Mammary microvascular endothelial cell (primary cell): Measurements from ENCODE around the gene ADTRP.

DNA sequence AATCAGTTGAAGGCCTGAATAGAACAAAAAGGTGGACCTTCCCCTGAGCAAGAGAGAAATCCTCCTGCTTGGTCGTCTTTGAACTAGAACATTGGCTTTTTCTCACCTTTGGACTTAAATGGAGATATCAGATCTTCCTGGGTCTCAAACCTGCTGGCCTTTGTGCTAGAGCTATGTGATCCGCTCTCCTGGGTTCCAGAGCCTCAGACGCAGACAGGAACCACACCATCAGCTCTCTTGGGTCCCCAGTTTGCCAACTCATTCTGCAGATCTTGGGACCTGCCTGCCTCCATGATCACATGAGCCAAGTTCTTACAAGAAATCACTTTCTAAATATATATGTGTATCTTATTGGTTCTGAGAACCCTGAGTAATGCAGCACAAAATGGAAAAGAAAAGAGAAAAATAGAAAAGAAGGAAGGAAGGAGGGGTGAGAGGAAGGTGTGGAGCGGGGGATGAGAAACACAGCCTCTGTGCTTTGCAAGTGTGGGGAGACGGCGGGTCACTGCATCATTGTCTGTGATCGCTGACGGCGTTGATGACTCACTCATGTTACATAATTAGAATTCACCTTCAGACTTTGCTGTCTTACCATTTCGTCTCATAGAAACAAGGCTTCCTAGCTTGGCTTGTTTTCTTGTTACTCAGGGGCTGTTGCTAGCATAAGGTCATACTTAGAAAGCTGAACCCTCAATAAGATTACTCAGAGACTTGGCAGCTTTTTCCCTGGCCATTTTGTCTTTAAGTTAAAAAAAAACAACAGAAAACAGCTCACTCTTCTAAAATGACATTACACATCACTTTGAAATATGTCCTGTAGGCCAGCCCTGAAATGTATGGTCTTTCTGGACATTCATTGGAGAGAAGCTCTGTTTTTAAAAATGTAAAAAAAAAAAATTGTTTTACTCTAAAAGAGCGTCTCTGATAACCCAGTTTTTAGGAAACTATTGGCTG, 85.7 kb upstream of the NEDD9 start:
- RAMPAGE, long total RNA: no peak

DNA sequence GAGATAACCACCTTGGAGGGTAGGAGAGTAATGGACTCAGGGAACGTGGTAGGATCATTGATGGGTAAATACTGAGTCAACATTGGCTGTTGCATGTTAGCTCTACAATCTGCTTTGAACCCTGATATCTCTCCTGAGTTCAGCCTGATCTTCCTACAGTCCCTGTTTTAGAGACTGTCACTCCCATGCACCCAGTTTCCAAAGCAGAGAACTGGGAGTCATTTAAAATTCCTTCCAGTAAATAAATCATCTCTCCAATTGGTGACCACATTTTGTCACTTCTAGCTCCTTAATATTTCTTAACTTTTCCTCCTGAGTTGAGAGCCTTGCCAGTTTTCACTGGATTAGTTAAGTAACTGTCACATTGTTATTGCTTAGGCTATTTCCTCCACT, 139.0 kb upstream of the TMEM170B start:
- RAMPAGE, long total RNA: no peak

- RAMPAGE, long total RNA: no peak
Observed at GRCh38 chr6:11401985-11402195, 135.7 kb upstream of the TMEM170B start.

DNA sequence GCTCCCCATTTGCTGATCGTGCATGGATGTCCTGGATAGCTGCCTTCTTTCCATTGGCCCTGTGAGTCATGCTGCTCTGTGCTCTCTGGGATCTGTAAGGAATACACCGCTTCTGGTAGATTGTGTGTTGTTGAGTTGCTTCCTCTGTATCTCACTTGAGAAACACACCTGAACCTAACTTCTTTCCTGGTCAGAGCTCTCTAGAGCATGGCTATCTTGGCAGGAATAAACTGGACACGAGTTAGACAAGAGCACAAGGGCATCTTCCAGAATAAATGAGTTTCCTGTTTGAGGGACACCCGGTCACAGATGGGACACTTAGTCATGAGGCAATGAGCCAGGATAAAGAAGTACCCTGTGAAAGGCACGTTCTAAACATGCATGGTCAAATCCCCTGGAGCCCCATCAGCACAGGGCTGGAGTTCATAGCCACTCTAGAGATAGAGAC, 99.6 kb upstream of the TMEM170B start:
- RAMPAGE, long total RNA: no peak

DNA sequence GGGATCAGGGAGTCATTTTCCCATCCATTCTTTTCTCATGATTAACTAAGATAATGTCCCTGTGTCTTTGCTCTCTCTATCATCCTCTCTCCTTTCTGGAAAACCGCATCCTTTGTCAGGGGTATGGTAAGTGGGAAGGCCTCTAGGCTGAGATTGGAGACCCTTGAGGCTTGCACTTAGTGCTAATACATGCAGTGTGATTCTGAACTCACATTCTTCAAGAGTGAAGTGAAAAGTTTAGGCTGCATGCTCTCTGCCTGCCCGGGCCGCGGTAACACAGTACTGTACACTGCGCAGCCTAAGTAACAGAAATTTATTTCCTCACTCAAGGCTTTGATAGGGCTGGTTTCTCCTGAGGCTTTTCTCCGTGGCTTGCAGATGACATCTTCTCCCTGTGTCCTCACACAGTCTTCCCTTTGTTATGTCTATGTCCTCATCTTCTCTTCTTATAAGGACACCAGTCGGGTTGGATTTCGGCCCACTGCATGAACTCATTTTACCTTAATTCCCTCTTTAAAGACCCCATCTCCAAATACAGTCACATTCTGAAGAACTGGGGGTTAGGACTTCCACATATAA, 51.1 kb upstream of the TMEM170B start:
- RAMPAGE, long total RNA: no peak

GRCh38 chr6:11702692-11703230, 75.8 kb downstream of the ADTRP start:
- RAMPAGE, long total RNA: no peak

DNA sequence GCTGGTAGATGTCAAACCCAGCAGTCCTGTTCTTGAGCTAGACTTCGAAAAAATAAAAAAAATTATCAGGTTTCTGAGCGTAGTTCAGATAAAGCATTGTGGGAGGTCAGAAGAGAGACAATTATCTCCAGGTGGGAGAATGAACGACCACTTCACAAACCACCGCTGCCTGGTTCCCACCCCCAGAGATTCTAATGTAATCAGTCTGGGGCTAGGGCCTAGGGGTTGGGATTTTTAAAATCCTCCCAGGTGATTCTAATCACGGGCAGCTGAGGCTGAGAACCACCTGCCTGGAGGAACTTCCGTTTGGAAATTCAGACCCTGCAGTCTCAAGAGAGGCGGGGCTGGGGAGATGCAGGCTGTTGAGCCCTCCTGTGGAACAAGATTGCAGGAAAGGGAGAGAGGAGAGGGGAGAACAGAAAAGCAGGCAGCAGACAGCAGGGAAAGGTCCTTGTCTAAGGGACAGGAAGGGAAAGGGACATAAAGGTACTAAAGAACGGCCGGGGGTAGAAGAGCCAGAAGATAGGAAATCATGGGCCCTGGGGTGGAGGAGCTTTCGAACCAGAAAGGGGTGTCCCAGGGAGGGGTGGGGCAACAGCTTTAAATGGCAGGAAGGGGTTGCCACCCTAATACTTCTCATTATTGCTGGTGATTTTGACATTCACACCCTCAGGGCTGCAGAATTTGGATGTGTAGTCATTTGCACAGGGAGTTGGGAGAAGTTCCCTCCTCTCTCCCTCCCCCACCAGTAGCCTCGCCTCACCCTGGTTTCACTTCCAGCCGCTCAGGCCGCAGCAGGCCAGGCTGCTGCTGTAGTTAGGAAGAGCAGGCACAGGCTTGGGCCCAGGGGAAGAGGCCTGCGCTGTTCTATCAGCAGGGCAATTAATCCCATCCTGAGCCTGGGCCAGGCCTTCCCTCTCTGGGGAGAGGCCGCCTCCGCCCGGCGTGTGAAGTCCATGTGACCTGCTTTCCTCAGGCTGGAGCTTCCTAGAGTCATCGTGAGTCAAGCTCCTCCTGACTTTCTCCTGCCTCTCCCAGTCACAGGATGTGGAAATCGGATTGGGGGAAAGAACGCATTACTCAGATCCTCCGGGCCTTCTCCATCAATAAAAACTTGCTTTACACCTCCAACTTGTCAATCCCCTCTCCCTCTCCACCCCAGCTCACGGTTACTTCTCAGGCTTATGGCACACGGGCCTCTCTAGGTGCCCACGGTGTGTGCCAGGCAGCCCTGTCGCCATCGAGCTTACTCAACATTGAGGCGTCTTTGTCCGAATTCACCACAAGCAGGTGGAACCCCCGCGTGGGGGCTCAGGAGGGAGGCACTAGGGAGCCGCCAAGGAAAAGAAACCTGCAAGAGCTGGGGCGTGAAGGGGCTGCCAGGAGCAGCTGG, 8.1 kb downstream of the ADTRP start:
- RAMPAGE, long total RNA: no peak

- RAMPAGE, long total RNA: no peak
Observed at GRCh38 chr6:11772320-11772788, 6.2 kb downstream of the ADTRP start.

GRCh38 chr6:11778468-11779051, at the start of gene ADTRP:
TSS of gene ADTRP (minus strand) at chr6:11778803.
- RAMPAGE, long total RNA: no peak

DNA sequence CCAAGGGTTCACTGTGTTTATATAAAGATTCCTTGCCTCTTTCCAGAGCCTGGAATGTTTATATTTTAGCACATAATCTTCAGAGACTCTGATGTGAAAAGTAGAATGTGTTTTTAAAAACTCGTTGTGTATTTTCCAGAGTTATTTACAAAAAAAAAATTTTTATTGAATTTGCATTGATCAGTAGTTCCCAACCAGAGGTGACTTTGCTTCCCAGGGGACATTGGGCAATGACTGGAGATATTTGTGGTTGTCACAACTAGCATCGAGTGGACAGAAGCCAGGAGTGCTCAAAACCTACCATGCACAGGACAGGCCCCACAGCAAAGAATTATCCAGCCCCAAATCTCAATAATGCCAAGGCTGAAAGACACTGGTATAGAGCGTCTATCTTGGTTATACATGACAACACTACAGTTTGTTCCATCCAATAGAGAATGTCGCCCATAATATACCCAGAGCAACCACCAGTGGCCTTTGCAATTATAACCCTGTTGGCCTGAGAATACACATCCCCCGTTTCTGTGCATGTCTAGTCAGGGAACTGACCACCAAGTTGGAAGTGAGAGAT, 75.8 kb upstream of the ADTRP start:
- RAMPAGE, long total RNA: no peak

GRCh38 chr6:12000889-12001488, 11.1 kb upstream of the HIVEP1 start:
- RAMPAGE, long total RNA: no peak

DNA sequence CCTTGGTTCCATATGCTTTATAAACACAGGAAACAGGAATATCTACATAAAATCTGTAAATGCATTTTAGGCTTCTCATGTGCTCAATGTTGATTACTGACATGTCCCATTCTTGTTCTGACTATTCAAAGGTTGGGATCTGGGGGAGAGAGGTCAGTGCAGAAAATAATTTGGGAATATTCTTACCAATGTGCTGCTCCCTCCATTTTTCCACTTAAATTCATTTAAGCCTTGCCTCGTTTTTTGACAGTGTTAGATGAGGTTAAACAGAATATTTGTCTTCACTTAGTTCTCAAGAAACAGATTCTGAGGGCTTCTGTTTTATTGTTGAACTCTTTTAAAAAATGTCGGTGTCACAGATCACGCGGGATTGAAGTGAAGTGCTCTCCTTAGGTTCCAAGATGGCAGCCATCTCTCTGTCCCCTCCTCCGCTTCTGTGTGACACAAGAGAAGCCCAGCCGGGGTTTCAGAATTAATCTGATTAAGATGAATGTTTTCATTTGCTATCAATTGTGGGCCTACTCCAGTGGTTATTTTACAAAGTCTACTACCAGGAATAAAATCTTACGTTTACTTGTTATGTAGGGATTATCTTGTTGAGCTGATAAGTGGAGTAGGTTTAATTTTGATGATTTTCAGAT, 10.7 kb downstream of the HIVEP1 start:
- RAMPAGE, long total RNA: no peak

GRCh38 chr6:12065023-12066073, 53.2 kb downstream of the HIVEP1 start:
- RAMPAGE, long total RNA: no peak

- RAMPAGE, long total RNA: no peak
Observed at GRCh38 chr6:12208128-12208824, 81.9 kb upstream of the EDN1 start.

GRCh38 chr6:13274939-13275453, 53.3 kb downstream of the TBC1D7 start:
- RAMPAGE, long total RNA: no peak

GRCh38 chr6:13294529-13295178, 33.7 kb downstream of the TBC1D7 start:
- RAMPAGE, long total RNA: no peak

GRCh38 chr6:13308326-13308880, 19.9 kb downstream of the TBC1D7 start:
- RAMPAGE, long total RNA: no peak

DNA sequence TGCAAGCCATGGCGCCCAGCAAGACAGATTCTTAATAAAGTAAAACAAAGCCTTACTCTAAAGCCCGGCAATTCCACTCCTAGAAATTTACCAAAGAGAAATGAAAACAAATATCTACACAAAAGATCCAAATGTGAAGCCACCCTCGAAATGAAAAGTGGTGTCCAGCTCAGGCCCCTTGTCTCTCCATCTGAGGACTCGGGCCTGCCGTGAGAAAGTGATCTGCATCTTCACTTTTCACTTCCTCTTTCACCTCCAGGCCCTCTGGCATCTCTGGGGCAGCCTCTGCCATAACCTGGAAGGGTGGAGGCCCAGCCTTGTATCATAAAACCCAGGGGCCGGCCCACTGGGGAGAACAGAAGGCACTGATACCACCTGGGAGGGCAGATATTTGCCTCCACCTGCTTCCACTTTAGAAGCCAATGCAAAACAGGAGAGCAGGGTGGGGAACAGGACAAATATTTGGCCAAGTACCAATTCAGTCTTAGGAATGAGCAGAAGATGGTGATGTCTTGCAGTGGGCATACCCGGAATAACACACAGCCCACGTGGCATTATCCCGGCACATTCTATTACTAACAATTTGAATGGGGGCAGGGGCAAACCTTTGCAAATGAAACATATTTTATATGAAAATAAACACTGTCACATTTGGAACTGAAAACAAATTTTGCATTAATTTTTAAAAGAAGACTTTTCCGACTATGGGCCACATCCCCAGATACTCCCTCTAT, 69.0 kb upstream of the TBC1D7 start:
- RAMPAGE, long total RNA: no peak

GRCh38 chr6:13561928-13562547, 12.4 kb upstream of the SIRT5 start:
- RAMPAGE, long total RNA: no peak

GRCh38 chr6:13614080-13615036, 777 bp upstream of the NOL7 start:
- RAMPAGE, long total RNA: no peak